REH cell (cell line): ENCODE data around the genes COL7A1 and UQCRC1.

DNA sequence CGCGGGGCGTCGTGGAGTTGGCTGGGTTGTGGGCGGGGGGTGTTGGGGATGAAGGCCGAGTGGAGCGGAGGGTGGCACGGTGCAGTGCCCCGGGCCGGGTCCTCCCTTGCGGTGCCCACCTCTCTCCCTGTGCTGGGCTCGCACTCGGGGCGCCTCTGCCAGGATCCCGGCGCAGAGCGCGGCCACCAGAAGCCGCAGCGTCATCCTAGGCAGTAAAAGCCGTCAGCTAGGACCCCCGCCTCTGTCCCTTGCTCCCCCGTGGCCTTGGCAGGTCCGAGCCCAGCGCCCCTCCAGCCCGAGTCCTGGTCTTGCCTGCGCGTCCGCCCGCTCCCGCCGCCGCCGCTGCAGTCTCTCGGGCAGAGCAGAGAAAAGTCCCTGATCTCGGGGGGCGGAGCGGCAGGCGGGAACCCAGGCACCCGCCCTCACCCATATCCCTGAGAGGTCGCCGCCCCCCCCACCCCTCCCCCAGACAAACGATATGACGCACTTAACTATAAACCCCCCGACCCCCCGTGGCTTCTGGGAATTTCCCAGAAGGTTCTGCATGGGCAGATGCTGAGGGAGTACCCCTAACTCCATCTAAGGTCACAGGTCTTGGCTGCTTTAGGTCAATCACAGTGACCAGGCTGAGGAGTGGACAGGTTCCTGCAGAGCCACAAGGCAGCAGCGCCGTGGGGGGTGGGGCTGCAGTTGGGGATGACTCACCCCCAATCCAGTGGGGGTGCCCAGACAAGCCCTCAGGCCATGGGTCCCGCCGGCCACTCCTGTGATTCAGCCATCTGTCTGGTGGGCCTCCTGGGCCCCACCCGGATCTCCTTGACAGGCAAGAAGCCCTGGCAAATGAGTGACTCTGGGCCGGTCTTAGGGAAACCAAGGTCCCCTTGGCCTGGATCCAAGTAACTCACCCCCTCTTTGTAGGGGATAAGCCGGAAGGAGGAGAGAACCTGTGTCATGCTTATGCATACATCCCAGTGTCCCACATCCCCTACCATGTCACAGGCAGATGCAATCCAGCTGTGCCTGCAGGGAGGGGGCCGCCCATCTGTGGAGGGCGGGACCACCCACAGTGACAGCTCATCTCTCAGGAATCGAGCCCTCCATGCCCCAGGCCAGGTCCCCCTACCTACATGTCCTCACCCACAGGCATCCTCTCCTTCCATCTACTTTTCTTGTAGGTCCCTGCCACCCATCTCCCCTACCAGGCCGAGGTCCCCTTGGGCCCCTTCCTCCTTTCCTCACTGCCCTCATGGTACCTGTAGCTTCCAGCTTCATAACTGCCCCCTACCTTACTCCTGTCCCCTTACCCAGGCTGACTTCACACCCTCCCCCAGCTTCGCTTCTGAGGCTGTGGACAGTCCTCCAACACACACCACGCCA lies at the start of gene COL7A1:
Gene COL7A1 (minus strand): TSS at position 374 of the 1,377 bp plus-strand sequence.
- PRO-cap, result no peak

GRCh38 chr3:48608801-48610048 lies at the start of gene UQCRC1:
TSS of gene UQCRC1 (minus strand) at chr3:48609646.
- PRO-cap, result bidirectional peak, plus-strand start at chr3:48609741, minus-strand start at chr3:48609646

GRCh38 chr3:48656905-48657321 lies 5.8 kb downstream of the CELSR3 start:
- PRO-cap, result no peak

DNA sequence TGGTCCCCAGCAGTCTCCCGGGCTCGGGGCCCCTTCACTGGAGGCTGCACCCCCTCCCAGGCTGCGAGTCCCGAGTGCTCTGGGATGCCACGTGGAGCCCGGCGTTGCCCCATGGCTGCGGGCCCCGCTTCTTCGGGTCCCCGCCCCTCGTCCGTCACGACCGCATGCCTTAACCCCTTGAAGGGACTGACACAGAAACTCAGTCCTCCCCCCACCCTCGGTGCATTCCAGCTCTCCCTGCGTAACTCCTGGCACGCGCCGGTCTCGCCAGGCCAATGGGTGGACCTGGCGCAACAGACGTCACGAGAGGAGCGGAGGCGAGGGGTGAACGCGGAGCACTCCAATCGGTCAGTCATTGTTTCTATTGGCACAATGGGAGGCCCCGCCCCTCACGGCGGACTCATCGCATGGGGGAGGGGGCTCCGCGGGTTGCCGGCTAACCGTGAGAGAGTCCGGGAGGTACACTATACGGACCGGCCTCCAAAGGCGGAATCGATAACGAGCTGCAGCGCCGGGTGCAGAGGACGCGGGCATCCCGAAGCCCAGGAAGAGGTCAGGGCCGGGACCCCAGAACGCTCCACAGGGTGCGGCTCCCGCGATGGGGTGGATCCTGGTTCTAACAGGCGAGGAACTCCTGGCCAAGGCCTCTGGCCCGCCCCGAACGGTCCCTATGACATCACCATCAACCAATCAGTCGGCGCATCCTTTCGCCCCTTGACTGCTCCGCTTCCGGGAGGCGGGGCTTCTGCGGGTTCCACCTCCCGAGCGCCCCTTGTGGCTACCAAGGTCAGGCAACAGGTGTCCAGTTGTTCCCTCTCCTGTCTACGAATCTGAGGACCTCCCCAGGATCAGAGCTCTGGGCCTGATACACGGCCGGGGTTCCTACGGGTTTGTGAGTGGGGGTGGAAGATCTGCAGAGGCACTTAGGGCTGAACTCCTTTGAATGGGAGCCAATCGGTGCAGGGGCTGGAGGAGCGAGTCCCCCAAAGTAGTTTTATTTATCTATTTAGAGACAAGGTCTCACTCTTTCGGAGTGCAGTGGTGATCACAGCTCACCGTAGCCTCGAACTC lies 1.1 kb upstream of the CELSR3 start:
- PRO-cap, result no peak

DNA sequence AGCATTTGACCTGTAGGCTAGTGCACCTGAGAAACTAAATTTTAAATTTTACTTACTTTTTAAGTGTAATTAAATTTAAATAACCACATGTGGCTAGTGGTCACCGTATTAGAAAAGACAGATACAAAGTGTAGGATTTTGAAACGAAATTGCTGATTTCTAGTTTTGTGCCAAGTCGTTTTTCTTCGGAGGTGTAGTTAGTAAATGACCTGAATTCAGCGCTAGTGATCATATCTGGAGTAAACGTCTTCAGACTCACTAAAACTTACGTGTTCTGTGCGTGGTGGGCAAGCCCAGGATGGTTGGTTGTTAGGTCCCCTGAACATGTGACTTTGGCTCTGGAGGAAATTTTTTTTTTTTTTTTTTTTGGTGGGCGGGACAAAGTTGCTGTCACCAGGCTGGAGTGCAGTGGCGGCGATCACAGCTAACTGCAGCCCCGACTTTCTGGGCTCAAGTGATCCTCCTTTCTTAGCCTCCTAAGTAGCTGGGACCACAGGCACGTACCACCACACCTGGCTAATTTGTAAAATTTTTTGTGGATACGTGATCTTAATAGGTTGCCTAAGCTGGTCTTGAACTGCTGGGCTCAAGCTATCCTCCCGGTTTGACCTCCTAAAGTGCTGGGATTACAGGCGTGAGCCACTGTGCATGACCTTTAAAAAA lies 1.1 kb downstream of the ARIH2 start:
- PRO-cap, result unidirectional peak, minus-strand start at position 241 of the sequence

- PRO-cap, result no peak
These were observed 33.8 kb downstream of the ARIH2 start for GRCh38 chr3:48952302-48952897.

DNA sequence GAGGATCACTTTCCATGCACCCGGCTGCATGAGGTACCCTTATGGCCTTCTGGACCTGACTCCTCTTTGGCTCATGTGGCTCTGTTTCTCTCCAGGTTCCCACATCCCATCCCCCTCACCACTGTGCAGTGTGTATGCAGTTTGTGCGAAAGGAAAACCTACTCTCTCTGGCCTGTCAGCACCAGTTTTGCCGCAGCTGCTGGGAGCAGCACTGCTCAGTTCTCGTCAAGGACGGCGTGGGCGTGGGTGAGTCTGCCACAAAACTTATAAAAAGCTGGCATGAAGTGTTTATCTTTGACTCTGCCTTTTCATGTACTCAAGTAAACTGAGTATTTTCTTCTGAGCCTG lies 23.0 kb upstream of the P4HTM start:
- PRO-cap, result no peak

DNA sequence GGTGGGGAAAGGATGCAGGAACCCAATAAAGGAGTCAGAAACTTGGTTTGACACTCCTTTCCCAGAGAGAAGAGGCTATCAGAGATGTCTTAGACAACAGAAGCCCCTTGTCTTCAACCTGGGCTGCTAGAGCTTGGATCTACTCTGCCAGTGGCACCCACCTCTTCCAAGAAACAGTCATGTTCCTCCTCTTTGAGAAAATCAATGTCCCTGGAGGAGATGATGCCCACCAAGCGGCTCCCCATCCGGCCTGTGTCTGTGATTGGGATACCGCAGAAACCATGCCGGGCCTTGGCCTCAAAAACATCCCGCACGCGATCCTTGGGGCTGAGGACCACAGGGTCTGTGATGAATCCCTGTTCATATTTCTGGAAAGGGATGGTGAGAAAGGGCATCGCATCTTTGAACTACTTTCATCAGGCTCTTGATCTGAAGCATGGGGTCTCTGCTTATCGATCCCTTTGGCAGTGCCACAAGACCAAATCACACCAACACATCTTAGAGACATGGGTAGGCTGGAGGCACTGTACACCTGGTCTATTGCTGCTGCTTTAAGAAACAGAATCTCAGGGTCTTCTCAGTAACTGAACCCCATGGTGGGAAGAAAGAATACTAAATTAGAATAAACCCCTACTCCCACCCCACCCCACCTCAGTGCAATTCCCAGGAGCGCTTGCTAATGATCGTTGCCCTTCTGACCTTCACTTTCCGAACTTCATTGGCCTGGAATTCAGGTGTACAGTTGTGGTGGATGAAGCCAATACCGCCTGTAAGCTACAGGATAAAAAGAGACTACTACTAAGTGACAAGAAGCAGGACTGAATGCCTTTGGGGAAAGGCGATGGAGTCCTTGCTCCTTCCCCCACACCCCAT lies 1.4 kb downstream of the IMPDH2 start:
- PRO-cap, result no peak

- PRO-cap, result no peak
These were observed 24.5 kb downstream of the QRICH1 start for GRCh38 chr3:49069328-49069875.

GRCh38 chr3:49092639-49092782 lies 1.4 kb downstream of the QRICH1 start:
- PRO-cap, result no peak

GRCh38 chr3:49339688-49339839 lies 289 bp downstream of the USP4 start:
- PRO-cap, result no peak

- PRO-cap, result no peak
These were observed 927 bp upstream of the GPX1 start for GRCh38 chr3:49359153-49359407.

- PRO-cap, result no peak
These were observed 10.1 kb upstream of the GPX1 start for GRCh38 chr3:49368186-49368696.

DNA sequence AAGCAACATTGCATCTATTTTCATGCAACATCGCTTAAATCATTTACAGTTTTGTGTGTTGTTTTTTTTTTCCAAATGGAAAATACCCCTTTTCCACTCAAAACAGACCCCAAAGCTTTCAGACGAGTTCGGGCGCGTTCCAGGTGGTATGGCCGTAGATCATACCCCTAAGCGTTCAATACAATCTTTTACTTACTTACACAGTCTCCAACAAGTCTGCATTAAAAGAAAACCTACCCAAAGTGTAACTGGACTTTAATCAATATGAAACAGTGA lies 752 bp downstream of the RHOA start:
- PRO-cap, result no peak

DNA sequence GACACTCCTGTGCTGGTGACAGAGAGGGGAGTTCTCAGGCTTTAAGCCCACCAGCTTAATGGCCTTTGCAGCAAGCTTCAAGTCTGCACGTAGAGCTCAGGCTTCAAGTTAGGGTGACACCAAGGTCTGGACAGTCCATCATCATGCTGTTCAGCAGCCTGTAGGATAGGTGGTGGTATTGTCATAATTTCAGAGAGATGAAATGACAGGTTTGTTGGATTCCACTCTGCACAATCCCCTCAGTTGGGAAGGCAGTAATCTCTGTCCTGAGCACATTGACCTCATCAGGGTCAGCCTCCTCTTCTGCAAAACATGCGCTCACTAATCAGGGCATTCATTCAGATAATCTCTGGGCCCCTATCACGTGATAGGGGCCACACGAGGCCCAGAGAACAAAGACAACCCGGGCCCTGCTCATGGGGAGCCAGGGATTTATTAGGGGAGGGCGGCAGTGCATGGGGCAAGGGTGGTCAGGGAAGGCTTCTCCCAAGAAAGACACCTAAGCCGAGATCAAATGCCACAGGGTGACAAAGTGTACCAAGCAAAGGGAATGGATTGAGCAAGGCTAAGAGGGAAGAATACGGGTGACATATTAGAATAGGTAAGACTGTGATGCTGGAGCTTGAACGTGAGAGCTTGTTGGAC lies 1.1 kb downstream of the TCTA start:
- PRO-cap, result no peak

DNA sequence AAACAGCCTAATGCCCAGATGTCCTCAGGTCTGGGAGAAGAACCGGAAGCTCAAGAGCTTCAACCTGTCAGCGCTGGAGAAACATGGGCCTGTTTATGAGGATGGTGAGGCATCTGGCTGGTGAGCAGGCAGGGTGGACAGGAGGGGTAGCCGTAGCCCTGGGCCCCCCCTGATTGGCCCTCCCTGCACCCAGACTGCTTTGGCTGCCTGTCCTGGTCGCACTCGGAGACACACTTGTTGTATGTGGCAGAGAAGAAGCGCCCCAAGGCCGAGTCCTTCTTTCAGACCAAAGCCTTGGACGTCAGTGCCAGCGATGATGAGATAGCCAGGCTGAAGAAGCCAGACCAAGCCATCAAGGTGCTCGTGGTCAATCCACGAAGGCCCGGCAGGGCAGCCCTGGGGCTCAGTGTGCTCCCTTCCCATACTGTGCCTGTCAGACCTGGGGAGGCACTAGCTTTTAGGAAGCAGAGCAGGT lies 1.7 kb downstream of the APEH start:
- PRO-cap, result no peak

DNA sequence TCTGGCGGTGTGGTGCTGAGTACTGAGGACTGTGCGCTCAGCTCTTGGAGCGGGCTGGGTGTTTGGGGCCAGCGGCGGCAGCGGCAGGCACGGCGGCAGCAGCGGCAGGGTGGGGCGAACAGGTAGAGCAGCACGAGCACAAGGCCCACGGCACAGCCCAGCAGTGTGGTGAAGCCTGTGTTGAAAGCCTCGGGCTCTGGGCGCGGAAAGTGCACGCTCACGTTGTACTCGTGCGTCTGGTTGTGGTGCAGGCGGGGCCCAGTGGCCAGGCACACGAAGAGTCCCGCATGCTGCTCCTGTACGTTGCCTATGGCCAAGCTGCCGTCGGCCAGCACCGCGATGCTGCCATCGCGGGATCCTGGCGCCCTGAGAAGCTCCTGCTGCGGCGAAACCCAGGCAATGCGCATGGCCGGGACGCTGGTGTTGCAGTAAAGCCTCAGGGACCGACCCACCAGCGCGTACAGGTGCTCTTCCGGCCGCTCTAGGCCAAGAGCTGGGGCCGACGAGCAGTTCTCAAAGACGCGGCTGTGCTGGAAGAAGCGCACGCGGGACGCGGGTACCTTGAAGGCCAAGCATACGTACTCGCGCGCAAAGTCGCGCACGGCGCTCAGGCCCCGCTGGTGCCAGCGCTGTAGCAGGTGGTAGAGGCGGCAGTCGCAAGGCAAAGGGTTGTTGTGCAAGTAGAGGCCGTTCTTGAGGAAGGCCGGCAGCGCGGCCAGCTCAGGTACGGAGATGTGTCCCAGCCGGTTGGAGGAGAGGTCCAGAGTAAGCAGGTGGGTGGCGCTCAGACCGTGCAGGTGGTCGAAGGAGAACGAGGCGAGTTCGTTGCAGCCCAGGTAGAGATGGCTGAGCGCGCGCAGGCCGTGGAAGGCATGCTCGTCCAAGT lies 1.1 kb downstream of the AMIGO3 start:
- PRO-cap, result no peak

- PRO-cap, result bidirectional peak, plus-strand start at chr3:49723478, minus-strand start at chr3:49723414
These were observed 524 bp downstream of the GMPPB start for GRCh38 chr3:49723189-49723664.

DNA sequence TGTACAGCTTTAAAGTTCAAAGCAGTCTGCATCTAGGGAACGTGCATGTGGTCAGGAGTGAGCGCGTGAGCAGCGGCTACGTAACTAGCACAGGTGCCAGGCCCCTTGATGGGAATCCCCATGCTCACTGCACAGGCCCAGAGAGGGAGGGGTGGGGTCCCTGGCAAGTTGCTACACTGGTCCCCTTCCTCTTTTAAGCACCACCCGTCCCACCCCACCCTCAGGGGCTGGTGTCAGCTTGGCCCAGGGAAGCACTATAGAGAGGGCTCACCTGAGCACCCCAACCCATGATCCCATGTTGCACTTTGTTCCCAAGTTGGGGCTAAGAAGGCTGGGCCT lies 844 bp upstream of the GMPPB start:
- PRO-cap, result no peak

GRCh38 chr3:49805868-49806676 lies 3.0 kb downstream of the INKA1 start:
- PRO-cap, result bidirectional peak, plus-strand start at chr3:49806500, minus-strand start at chr3:49806360